ENCODE data around the gene METTL27.

- PRO-cap, result no peak
- CAGE, long polyA plus RNA, result no peak
Observed at GRCh38 chr7:70729370-70730101, 402.4 kb upstream of the GALNT17 start.

- PRO-cap, result no peak
- CAGE, long polyA plus RNA, result no peak
Observed at GRCh38 chr7:70779361-70780268, 352.3 kb upstream of the GALNT17 start.

DNA sequence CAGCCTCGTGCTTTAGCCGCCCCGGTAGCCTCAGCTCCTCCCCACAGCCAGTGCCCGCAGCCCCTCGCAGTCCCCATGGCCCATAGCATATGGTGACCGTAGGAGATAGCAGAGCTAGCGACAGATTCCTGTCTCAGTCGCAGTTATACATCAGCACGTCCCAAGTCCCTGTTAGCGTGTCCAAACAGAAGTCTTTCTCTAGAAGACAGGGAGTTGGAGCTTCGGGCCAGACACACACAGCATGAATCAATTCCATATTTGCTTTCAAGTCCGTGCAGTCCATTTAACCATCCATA, 344.5 kb upstream of the GALNT17 start:
- PRO-cap, result no peak
- CAGE, long polyA plus RNA, result no peak

GRCh38 chr7:71633457-71634186, 501.7 kb downstream of the GALNT17 start:
- PRO-cap, result no peak
- CAGE, long polyA plus RNA, result no peak

DNA sequence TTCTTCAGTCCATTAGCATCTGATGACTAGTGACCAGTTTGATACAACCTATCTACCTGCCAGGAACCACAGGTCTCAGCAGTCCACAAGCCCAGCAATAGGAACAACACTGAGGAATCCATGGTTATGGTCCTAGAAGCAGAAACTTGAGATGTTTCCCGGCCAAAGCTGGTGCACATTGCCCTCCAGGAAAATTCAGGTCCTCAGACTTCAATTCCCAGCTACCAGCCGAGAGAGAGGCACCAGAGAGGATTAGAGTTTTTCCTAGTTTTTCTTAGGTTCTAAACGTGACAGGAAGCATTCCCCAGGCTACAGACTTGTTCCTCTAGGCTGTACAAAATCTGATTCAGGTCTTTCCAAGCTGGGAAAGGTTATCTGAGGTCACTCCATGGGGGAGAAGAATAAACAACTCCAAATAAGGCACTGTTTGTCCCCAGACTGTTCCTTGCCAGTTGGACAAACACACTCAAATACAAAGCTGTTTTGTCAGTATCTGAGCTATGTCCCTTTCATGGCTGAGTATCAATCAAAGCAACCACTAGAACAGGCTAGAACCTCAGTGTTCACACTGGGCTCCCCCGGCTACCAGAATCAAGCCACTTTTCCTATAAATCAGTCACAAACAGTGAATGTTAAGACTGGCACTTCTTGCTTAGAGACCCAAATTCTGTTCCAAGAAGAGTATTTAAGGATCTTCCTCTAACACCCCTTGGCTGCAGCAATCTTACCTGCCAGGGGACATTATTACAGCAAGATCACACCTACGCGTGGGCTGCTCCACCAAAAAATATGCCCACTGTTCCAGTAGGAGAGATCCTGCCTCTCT, 259.4 kb downstream of the CALN1 start:
- PRO-cap, result no peak
- CAGE, long polyA plus RNA, result no peak

- PRO-cap, result no peak
- CAGE, long polyA plus RNA, result no peak
Observed at GRCh38 chr7:72732029-72732244, 96.1 kb downstream of the TYW1B start.

- PRO-cap, result no peak
- CAGE, long polyA plus RNA, result no peak
Observed at GRCh38 chr7:72914974-72915609, 9.8 kb upstream of the POM121 start.

GRCh38 chr7:72948294-72949699, 20.5 kb downstream of the TRIM74 start:
- PRO-cap, result no peak
- CAGE, long polyA plus RNA, result no peak

- PRO-cap, result no peak
- CAGE, long polyA plus RNA, result no peak
Observed at GRCh38 chr7:73443890-73444345, 10.3 kb downstream of the FZD9 start.

DNA sequence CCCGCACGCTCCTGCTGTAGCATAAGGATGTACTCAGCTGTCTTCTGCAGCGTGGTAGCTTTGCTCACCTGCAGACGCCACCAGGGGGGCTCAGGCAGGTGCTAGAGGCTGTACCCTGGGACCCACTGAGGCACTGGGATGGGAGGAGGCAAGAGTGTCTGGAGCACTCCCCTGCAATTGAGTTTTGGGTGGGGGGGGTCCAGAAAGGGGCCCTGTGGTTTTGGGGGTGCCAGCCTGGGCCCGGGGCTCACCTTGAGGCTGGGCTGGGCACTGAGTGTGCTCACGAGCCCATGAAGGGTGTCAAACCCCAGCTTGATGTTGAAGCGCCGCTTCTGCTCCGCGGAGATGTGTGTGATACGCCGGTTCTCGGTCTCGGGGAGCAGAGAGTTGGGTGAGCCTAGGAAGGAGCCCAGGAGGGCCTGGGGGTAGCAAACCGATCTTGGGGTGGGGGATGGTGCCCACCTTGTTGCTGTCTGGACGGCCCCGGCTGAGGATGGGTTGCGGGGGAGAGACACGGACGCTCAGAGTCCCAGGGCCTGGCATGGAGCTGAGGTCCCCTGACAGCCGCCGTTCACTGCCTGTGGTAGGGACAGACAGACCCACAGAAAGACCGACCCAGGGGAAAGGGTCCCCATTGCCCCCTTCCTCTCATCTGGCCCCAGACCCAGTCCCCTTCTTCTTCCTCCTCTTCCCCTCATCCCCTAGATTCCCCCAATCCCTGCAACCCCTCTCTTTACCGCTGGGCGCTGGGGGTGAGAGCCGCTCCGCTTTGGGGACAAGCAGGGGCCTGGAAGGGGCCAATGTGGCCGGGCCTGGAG, 17.7 kb upstream of the TBL2 start:
- PRO-cap, result no peak
- CAGE, long polyA plus RNA, result no peak

DNA sequence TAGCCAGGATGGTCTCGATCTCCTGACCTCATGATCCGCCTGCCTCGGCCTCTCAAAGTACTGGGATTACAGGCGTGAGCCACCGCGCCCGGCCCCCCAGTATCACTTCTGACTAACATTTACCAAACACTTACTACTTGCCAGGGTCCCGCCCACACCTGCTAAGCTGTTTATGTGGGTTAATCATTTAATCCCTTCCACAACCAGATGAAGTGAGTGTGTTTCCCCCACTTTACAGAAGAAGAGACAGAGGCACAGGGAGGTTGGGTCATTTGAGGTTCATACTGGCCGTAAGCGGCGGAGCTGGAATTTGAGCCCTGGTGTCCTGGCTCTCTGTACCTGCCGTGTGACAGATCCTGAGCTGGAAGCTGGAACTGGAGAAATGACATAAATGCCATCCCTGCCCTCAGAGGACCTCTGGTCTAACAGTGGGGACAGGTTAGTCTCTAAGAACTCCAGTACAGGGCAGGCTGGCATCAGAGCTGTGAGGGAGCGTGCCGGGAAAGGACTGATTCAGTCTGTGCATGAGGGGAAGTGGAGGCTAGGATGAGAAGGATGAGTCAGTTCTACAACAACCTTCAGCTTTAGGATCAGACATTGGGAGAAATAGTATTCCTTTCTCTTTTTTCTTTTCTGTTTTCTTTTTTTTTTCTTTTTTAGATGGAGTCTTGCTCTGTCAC, 15.0 kb upstream of the VPS37D start:
- PRO-cap, result no peak
- CAGE, long polyA plus RNA, result no peak

- PRO-cap, result no peak
- CAGE, long polyA plus RNA, result no peak
Observed at GRCh38 chr7:73703631-73704299, 15.7 kb downstream of the STX1A start.

GRCh38 chr7:73741480-73742103, 3.0 kb upstream of the ABHD11 start:
- PRO-cap, result no peak
- CAGE, long polyA plus RNA, result no peak

- PRO-cap, result no peak
- CAGE, long polyA plus RNA, result no peak
Observed at GRCh38 chr7:73774230-73774814, 4.3 kb upstream of the CLDN3 start.

GRCh38 chr7:73792563-73793310, 22.7 kb upstream of the CLDN3 start:
- PRO-cap, result no peak
- CAGE, long polyA plus RNA, result no peak

DNA sequence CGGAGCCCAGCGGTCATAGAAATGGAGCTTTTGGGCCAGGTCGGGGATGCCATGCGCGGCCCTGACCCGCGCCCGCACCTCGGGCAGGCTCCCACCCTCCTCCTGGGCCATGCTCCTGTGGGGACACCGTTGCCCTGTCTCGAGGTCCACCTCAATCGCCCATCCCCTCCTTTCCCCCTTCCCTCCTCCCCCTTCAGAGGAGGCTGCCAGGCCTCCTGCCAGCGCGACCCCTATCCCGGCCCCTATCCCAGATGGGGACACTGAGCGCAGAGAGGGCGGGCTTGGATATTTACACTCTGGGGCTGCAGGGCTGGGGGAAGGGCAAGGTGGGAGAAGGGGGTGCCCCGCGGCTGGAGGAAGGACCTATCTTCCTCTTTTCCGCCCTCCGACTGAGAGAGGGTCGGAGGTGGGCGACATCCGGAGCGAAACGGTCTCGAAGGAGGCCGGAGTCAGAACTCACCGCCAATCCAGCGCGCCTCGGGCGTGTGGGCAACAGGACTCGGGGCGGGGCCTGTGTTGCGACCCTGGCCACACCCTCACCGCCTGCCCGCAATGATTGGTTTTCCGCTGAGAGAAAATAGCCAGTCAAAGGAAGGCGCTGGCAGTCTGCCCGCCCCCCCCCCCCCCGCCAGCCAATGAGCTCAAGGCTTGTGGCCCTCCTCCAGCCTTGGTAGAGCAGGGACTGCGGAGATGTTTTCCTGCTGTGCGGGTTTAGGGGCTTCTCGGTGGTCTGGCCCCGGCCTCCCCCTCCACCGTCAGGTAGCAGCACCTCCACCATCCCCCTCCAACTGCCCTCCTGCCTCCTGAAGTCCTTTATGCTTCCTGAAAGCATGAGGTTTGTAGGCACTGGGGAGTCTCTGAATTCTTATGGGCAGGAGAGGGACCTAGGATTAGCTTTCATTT, at the start of gene METTL27:
TSS of gene METTL27 (minus strand) at position 487 of the 903 bp plus-strand sequence.
- PRO-cap, result bidirectional peak, plus-strand start at position 673 of the sequence, minus-strand start at position 487 of the sequence
- CAGE, long polyA plus RNA, result no peak

DNA sequence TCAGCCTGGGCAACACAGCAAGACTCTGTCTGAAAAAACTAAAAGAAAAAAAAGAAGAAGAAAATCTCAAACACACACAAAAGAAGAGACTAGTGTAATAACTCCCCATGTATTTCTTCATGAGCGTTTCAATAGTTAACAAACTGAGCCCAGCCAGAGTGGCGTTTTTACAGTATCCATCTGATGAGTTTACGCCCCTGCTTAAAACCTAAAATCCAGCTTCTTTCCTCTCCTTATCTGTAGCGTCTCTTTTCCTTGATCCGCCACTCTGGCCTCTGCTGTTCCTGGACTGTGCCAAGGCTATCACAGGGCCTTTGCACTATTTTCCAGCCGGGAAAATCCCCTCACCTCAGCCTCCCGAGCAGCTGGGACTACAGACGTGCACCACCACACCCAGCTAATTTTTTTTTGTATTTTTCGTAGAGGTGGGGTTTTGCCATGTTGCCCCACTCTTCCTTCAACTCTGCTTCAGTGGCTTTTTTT, 7.8 kb upstream of the METTL27 start:
- PRO-cap, result no peak
- CAGE, long polyA plus RNA, result no peak

- PRO-cap, result no peak
- CAGE, long polyA plus RNA, result no peak
Observed at GRCh38 chr7:73855478-73856291, 5.3 kb upstream of the TMEM270 start.

- PRO-cap, result no peak
- CAGE, long polyA plus RNA, result no peak
Observed at GRCh38 chr7:73871274-73871830, 10.4 kb downstream of the TMEM270 start.

GRCh38 chr7:73886243-73886881, 25.4 kb downstream of the TMEM270 start:
- PRO-cap, result no peak
- CAGE, long polyA plus RNA, result no peak

Data from B cell (primary cell).